Diencephalon (tissue), 2 donors: ENCODE measurements around the genes CLRN2, PACRGL and ZCCHC4.

- RAMPAGE, long total RNA, result no peak
These were observed at the start of gene CLRN2 for GRCh38 chr4:17514936-17515280. CLRN2 (plus strand) TSS chr4:17515165.

DNA sequence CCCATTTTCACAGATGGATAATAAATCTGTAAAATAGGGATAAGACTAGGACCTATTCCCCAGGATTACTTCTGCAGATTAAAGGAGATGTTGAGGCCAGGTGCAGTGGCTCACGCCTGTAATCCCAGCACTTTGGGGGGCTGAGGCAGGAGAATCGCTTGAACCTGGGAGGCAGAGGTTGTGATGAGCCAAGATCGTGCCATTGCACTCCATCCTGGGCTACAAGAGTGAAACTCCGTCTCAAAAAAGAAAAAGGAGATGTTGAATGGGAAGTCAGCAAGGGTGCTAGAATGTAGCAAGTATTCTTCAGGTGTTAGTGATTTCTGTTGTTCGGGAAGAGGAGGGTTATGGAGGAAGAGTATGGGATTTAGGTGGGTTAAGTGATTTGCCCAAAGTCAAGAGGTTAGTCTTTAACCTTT is 11.6 kb downstream of the MED28 start:
- RAMPAGE, long total RNA, result no peak

DNA sequence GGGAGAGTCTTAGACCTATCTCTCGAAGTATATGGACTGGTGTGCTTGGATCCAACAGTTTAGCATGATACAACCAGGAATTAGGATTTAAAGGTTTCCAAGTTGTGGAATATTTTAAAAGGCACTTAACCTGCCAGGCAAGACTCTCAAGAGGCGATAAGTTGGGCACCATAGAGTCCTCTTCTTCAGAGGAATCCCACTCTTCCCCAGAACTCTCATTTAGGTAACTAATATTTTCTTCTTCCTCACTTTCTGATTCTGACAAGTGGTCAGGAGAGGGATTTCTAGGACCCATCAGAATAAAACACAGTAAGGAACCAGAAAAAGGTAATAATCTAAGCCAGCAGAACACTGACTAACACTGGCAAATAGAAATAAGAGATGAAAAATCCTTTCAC is 6.7 kb downstream of the DCAF16 start:
- RAMPAGE, long total RNA, result no peak

DNA sequence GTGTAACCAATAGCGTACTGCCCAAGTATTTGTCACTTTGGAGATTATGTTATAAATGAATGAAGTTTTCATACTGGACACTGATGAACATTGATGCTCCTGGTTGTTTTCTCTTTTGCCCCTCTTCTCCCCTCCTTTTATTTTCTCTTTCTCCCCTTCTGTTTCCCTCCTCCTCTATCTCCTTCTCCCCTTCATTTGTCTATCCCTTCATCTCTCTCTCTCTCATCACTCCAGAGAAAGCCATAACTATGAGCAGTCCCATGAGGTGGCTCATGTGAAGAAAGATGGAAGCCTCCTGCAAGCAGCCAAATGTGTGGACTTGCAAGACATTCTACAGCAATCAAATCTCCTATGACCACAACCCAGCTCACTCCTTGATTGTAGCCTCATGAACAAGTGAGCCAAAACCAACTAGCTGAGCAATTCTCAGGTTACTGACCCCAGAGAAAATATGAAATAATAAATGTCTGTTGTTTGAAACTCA is 104.2 kb downstream of the NCAPG start:
- RAMPAGE, long total RNA, result no peak

DNA sequence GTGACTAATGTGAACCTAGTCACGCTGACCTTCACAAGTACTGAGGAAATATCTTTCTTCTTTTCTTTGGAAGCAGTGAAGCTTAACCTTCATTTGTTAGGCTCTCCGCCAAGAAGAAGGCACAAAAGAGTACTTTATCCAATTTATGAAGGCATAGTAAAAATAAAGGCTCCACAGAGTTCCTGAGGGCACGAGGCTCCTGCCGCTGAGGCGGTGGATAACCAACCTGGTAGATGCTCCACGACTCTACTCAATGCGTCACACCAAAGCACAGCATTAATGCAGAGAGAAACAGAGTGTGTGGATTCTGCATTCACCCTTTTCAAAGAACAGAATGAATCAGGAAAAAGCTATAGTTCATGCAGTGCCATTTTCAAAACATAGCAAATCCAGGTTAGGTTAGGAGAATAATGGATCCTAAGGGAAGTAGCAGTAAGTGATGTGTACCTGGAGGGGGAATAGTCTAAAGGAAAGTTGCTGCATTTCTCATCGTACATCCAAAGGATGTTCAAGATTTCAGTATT is 475.5 kb upstream of the SLIT2 start:
- RAMPAGE, long total RNA, result no peak

GRCh38 chr4:20254472-20255331 is 3.0 kb downstream of the SLIT2 start:
- RAMPAGE, long total RNA, result no peak

- RAMPAGE, long total RNA, result no peak
These were observed 81.2 kb upstream of the PACRGL start for GRCh38 chr4:20618735-20619721.

GRCh38 chr4:20699866-20700709 is at the start of gene PACRGL:
PACRGL (plus strand) TSS chr4:20700458.
- RAMPAGE, long total RNA, result start-site peak on the plus strand at chr4:20700435-20700489, 132 and 101 reads in 2 replicates

- RAMPAGE, long total RNA, result no peak
These were observed 25.2 kb downstream of the ADGRA3 start for GRCh38 chr4:22490759-22491033.

GRCh38 chr4:22634497-22634989 is 118.7 kb upstream of the ADGRA3 start:
- RAMPAGE, long total RNA, result no peak

- RAMPAGE, long total RNA, result no peak
These were observed 100.1 kb downstream of the PPARGC1A start for GRCh38 chr4:23789640-23790335.

GRCh38 chr4:23887646-23888352 is 2.0 kb downstream of the PPARGC1A start:
- RAMPAGE, long total RNA, result no peak

- RAMPAGE, long total RNA, result no peak
These were observed 41.0 kb upstream of the PPARGC1A start for GRCh38 chr4:23930579-23931456.

- RAMPAGE, long total RNA, result no peak
These were observed 414 bp upstream of the DHX15 start for GRCh38 chr4:24584829-24585106.

DNA sequence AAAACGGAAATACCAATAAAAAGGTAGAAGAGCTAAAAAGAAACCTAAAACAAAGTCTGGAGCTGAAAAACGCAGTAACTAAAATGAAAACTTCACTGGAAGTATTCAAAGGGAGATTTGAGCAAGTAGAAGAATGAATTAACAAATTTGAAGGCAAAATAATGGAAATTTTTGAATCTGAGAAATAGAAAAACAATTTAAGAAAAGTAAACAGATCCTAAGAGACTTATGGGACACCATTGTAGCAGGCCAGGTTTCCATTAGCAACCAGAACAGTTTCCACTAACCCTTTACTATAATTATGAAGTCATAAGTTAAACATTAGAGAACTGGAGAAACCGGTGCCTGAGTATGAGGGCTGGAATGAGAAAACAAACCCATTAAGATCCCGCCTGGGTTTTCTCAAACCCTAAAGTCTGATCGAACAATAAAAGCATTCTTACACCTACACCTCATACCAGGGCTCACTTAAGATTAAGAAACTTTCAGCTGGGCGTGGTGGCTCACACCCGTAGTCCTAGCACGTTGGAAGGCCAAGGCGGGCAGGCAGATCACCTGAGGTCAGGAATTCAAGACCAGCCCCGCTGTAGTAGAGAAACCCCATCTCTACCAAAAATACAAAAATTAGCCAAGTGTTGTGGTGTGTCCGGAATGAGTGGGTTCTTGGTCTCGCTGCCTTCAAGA is 13.6 kb upstream of the DHX15 start:
- RAMPAGE, long total RNA, result no peak

DNA sequence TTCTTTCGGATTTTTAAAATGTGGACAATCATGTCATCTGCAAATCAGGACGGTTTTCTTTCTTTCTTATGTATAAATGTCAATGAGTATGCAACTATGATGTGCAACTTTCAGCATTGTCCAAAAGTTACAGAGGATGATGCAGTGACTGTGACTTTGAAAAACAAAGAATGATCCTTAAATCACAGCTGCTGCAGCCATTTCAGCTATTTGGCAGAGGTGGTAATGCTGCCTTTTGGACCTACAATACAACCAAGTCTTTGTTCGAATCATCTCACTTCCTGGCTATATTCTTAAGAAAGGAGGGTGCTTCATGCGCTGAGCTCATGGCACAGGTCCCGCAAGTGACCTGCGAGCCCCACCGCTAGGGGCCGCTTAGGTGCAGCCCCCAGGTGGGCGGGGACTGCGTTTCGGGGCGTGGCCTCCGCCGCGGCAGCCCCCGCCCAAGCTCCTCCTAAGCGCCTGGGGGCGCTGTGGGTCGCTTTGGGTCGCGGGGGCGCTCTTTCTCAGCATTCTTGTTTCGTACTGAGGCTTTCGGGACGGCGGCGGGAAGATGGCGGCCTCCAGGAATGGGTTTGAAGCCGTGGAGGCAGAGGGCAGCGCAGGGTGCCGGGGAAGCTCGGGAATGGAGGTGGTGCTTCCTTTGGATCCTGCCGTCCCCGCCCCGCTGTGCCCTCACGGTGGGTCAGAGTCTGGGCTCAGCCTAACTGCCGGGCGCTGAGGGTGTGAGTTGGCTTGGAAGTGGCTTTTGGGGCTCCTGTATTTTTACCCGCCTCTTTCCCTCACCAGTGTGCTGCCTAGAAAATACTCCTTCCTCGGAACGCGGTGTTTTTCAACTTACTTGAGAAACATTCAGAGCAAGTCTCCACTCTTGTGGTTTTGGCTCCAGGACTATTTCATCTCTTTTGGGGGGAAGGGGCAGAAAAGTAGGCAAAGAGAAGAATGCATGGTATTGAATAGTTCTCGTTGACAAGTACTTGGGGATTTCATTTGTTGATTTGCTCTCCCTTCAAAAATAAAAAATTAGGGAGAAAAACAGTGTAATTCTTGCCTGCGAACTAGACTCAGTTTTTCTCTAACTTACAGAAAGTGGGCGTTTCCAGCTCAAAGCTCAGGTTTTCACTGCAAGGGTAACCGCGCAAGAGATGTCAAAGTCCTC is at the start of gene ZCCHC4:
TSS of gene ZCCHC4 (plus strand) at position 518 of the 1,159 bp plus-strand sequence.
- RAMPAGE, long total RNA, result start-site peak on the plus strand centred at position 544 of the sequence, 32 bp wide, 110 and 50 reads in 2 replicates

DNA sequence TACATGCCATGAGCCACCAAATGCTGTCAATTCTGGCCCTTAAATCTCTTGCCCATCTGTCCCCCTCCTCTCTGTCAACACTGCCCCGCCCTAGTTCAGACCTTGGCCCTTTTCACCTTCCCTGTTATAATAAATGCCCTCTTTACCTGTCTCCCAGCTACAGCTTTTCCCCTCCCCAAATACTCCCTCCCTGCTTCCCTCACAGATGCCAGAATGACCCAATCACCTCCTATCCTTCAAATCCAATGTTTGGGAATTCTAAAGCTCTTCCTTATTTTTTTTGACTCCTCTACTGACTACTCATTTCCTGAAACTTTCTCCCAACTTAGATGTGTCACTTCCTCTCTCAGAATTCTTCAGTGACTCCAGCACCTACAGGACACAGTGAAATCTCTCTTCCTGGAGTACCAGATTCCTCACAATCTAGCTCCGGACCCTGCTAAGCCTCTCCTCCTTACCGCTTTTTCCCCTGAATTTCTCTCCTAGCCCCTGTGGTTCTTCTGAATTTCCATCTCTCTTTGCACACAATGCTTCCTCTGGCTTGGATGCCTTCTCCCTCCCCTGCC is 79.9 kb downstream of the ANAPC4 start:
- RAMPAGE, long total RNA, result no peak

DNA sequence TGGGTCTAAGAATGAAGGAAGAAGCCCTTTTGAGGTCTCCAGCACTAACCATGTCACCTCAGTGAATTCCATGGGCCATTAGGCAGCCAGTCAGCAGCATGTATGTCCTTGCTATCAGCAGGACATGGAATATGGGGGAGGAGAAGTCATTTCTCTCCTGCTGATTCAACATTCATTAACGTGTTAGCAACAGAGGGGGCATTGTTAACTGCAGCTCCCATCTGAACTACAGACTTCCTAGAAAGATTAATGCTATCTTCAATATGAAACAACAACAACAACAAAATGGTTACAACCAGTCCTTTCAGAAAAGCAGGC is 120.4 kb upstream of the SLC34A2 start:
- RAMPAGE, long total RNA, result no peak

- RAMPAGE, long total RNA, result no peak
These were observed 2.1 kb downstream of the SEL1L3 start for GRCh38 chr4:25860528-25861309.

DNA sequence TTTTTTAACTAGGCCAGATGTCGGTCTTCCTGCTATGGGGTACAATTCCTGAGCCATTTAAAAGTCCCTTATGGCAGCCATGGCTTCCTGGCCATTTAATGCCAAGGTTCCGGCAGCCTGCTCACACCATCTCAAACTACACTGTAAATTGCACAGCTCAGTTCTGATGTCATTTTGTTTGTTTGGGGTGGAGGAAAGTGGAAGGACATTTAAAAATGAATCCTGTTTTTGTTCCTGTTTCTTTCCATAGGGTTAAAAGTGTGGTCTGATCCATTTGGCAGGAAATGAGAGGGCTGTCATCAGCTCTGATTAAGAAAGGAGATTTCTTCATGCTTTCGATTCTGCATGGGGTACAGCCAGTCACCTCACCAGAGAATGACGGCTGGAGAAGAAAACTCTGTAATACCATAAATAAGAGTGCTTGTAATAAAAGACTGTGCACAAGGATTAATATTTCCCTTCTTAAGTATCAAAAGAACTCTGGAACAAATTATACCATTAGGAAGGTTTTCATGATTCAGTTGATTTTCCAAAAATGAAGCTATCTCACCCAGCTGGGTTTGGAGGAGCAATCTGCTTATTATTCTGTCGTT is 15.0 kb downstream of the SMIM20 start:
- RAMPAGE, long total RNA, result no peak